ENCODE results near the genes COPS7B and NGEF.

GRCh38 chr2:231413941-231414665 is 18.6 kb downstream of the B3GNT7 start:
- RRBS = no CpG with 5 or more reads among the region's 20 CpGs

DNA sequence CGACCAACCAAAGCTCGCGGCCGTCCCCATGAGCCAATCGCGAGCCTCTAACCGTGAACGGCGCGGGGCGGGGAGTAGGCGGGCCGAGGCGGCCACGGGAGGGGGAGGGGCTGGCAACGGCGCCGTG is 135 bp upstream of the NCL start:
- RRBS = no CpG with 5 or more reads among the region's 18 CpGs

DNA sequence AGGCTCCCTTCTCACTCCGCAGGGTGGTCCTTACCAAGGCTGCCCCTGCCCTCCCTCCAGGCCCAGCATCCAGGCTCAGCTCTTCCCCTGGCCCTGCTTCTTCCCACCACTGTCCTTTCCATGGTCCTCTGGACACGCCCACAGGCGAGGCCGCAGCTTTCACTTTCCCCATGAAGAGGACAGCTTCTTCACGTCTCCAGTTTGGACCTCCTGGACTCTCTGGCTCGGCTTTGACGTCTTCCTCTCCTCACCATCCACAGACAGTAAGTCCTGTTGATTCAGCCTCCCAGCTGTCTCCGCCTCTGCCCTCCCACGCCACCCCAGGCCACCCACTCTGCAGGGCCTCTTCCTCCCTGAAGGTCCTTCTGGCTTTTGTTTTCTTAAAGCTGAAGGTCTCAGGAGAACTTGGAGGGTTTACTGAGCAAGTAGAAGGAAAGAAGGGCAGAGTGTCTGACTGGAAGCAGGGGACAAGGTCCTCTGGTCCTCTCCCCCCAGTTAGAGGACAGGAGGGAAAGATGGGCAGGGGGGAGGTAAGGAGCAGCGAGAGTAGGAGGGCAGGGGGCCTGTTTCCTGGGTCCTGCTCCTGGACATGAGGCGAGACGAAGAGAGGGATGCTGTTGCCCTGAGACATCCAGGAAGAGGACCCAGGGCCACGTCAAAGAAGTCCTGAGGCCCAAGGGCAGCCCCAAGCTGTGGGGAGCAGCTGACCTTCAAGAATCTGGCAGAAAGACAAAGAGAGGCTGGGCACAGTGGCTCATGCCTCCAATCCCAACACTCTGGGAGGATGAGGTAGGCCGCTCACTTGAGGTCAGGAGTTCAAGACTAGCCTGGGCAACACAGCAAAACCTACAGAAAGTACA is 24.7 kb upstream of the NMUR1 start:
- RRBS = no CpG with 5 or more reads among the region's 14 CpGs

DNA sequence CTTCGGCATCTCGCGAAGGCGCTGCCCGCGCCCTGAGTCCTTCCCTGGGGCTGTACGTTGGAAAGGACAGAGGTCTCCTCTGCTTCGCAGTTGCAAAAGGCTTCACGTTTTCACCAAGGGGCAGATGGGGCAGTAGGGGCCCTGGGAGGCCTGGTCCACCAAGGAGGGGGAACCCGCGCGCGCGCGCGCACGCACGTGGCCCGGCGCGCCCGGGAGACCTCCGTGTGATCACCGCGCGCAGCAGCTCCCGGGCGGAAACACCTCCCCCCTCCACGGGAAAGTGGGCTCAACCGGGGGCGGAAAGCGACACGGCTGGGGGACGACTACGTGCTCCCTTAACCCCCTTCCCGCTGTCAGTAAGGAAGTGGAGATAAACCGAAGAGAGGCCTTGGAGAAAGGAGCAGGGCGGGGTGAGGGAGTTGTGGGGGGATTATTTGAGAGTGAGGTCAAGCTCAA is 22.0 kb downstream of the TEX44 start:
- RRBS = 5% methylated on average over 7 of the region's 38 CpGs

GRCh38 chr2:231661519-231661778 is 46.9 kb upstream of the PTMA start:
- RRBS = no CpG with 5 or more reads among the region's 10 CpGs

DNA sequence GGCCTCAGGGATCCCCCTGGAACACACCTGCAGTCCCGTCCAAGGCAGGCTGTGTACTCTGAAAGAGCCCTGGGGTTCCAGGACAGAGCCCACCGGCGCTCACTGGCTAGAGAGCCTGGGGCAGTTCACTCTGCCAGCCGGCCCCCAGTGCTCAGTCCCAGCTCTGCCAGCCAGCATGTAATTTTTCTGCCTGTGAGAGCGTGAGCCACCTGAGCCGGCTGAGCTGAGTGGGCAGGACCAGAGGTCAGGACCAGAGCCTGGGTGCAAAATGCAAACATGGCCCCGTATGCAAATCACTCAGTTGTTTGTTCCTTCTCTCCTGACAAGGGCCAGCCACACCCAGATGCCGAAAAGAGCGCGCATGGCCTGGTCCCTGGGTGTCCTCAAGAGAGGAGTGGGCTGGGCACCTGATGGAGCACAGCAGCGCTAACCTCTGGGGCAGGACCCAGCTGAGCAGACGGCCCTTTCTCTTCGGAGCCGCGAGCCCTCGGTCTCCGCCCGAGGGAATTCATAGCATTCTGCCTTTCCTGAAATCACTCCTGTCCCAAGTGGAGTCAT is 36.6 kb upstream of the PTMA start:
- RRBS = 35% methylated on average over 3 of the region's 18 CpGs

DNA sequence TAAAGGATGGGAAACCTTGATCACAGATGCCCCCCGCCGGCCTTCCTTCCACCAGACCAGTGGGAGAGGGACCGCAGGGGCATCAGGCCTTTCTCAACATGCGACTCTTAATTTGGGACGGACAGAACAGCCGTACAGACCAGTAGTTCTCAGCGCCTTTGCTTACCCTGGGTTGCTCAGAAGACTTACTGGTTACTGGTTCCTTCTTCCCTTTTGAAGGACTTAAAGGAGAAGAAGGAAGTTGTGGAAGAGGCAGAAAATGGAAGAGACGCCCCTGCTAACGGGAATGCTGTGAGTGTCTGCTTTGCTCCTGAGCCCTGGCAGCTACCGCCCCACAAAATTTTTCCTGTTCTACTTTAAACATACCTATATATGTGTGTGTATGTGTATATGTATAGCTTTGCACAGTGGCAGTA is 2.8 kb downstream of the PTMA start:
- RRBS = 1% methylated on average over 2 of the region's 10 CpGs

- RRBS = no CpG with 5 or more reads among the region's 3 CpGs
Measured at GRCh38 chr2:231782322-231782934, 1.3 kb upstream of the PDE6D start.

GRCh38 chr2:231785936-231787234 is at the start of gene COPS7B:
Gene COPS7B (plus strand): TSS chr2:231786445.
- RRBS = 4% methylated on average over 38 of the region's 83 CpGs

DNA sequence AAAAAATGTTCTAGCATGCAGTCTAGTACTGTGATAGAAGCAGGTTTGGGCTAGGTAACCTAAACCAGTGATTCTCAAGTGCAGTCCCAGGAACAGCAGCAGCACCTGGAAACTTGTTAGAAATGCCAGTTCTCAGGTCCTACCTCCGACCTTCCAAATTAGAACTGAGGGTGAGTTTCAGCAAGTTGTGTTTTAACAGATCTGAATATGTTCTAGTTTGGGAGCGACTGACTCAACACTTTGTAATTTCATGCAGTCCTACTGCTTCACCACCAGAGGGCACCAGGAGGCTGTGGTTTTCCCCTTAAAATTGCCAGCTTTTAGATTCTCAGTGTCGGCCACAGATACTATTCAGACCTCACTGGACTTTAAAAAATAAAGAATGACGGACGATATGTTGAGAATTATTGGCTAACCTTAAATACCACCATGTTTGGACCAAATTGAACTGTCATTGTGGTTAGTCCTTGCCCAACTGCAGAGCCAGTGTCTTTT is 20.2 kb downstream of the NPPC start:
- RRBS = no CpG with 5 or more reads among the region's 5 CpGs

GRCh38 chr2:232134459-232134968 is 173.0 kb downstream of the DIS3L2 start:
- RRBS = no CpG with 5 or more reads among the region's 9 CpGs

- RRBS = no CpG with 5 or more reads among the region's 15 CpGs
Measured at GRCh38 chr2:232321296-232321736, 57.2 kb upstream of the ALPP start.

- RRBS = no CpG with 5 or more reads among the region's 2 CpGs
Measured at GRCh38 chr2:232500659-232500858, 12.9 kb upstream of the ECEL1 start.

GRCh38 chr2:232501599-232502059 is 14.0 kb upstream of the ECEL1 start:
- RRBS = no CpG with 5 or more reads among the region's 4 CpGs

DNA sequence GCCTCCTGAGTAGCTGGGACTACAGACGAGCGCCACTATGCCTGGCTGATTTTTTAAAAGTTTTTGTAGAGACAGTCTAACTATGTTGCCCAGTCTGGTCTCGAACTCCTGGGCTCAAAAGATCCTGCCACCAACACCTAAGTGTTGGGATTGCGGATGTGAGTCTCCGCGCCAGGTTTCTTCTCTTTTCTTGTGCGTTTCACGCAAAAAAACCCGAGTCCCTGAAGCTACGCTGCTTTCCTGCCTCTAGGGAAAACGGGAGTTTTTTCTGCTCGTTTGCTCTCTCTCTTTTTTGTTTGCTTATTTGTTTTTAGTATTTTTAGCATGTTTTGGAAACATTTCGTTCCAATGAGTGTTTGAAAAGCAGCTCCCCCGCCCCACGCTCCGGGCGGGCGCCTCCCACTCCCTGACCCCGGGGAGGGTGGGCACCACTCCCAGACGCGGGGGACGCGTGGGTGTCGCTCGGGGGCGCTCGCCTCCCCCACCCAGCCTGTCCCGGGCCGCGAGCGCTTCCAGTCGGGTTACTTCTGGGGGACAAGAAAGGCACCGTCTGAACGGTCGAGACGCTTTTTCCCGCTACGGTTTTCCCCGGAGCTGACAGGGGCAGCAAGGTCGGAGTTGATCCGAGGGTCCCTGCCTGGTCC is 538 bp upstream of the EFHD1 start:
- RRBS = 2% methylated on average over 19 of the region's 41 CpGs

DNA sequence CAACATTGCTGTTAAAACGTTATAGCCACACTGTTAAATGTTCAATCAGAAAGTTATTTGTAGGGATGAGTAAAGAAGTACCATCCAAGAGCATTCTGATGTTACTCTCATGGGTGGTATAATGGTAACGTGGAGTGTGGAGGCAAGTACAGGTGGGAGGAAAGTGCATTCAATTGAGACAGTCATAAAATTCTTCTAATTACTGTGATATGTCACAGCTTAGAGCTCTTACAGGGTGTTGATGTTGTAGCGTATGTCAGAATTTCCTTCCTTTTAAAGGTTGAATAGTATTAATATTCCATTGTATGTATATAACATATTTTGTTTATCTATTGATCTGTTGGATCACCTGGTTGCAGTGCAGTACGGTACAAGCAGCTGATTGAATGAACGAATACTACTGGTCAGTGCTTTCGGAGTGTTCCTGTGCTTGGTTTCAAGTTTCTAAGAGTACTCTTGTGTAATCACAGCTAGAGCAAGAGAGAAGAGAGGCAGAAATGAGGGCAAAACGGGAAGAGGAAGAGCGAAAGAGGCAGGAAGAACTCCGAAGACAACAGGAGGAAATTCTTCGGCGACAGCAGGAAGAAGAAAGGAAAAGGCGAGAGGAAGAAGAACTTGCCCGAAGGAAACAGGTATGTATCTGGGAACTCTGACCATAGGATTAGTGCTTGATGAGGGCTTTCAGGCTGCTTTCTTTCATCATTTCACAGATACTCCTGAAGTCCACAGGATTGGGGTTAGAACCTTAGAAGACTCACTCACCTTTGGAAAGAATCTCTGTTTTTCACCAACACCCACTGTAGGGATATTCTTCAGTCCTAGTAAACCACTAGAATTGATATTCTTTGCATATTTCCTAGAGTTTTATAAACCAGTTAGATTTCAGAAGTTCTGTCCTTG is 40.3 kb upstream of the KCNJ13 start:
- RRBS = no CpG with 5 or more reads among the region's 13 CpGs

GRCh38 chr2:232838270-232838993 is 31.6 kb upstream of the SNORC start:
- RRBS = no CpG with 5 or more reads among the region's 3 CpGs

DNA sequence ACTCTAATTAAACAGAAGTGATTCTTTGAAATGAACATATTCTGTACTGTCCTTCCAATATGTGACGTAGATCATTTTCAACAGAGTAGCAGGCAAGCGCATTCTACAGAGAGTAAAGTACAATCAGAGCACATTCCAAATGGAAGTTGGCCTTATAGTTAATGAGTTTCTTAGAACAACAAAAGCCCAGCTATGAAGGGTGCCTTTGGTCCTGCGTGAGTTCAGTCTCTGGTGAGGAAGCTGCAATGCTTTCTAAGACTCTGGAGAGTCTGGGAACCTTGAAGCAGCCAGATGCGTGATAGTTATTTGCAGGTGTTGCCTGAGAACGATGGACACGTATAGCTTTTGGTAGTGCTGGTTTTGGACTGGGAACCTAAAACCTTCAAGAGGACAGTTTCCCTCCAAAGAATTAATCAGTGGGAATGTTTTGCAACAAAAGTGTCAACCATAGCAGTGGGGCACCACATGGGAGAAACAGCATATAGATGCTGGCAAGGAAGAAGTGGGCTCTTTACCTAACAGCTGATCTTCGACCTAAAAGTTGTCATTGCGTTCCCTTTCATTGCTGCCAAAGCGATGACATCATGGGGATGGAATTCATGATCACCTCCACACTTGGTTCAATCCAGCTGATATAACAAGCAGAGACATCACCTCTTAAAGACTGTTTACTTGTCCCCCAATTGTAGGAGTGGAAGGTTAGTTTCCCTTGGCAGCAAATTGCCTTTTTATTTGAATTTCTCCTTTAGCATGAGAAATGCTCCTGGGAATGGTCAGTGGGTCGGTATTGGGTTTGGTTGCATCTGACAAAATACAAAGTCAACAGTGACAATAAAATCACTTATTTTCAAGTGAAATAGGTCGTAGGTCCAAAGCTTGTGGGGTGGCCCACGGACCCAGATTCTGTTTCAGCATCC is 9.2 kb upstream of the SNORC start:
- RRBS = no CpG with 5 or more reads among the region's 12 CpGs

- RRBS = 14% methylated on average over 4 of the region's 18 CpGs
Measured at GRCh38 chr2:232877046-232877672, 7.1 kb downstream of the SNORC start.

GRCh38 chr2:233013029-233013465 is at the start of gene NGEF:
Gene NGEF (minus strand): TSS chr2:233013256.
- RRBS = no CpG with 5 or more reads among the region's 12 CpGs

All from iris pigment epithelial cell (primary cell).